Neural cell (in vitro differentiated cells): ENCODE measurements around a stretch of chr11.

GRCh38 chr11:130453007-130453435 is 4.6 kb downstream of the ADAMTS15 start:
- RAMPAGE, long total RNA, result no peak

GRCh38 chr11:130477872-130478141 is 29.4 kb downstream of the ADAMTS15 start:
- RAMPAGE, long total RNA, result no peak

- RAMPAGE, long total RNA, result no peak
Observed at GRCh38 chr11:130478142-130478992, 29.9 kb downstream of the ADAMTS15 start.

GRCh38 chr11:130583925-130584365 is 135.5 kb downstream of the ADAMTS15 start:
- RAMPAGE, long total RNA, result no peak

GRCh38 chr11:130607162-130607562 is 158.7 kb downstream of the ADAMTS15 start:
- RAMPAGE, long total RNA, result no peak

DNA sequence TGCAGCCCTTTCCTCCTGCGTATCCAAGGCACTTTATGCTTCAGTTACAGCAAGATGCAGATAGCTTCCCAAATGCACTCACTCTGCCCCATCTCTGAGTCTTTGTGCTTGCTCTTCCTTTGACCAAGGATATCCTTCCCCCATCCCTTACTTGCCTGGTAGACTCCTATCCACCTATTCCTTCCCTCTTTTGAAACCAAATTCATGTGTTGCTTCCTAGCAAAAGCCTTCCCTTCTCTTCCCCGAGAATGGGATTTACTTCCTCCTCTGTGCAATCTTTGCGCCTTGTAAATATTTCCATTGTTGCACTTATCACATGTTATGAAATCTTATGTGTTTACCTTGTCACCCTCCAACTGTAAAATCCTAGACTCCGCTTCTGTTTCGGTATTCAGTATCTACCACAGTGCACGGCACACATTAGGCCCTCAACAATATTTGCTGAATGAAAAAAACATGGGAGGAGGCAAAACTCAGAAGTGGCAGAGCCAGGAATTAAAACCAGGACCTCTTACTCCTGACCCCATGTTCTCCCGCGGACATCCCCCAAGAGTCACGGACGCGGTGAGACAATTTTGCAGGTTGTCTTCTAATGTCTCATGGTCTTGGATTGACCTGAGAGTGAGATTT is 197.1 kb downstream of the ADAMTS15 start:
- RAMPAGE, long total RNA, result no peak

- RAMPAGE, long total RNA, result no peak
Observed at GRCh38 chr11:130675219-130676049, 227.0 kb downstream of the ADAMTS15 start.

GRCh38 chr11:130892932-130893364 is 23.3 kb downstream of the SNX19 start:
- RAMPAGE, long total RNA, result no peak

DNA sequence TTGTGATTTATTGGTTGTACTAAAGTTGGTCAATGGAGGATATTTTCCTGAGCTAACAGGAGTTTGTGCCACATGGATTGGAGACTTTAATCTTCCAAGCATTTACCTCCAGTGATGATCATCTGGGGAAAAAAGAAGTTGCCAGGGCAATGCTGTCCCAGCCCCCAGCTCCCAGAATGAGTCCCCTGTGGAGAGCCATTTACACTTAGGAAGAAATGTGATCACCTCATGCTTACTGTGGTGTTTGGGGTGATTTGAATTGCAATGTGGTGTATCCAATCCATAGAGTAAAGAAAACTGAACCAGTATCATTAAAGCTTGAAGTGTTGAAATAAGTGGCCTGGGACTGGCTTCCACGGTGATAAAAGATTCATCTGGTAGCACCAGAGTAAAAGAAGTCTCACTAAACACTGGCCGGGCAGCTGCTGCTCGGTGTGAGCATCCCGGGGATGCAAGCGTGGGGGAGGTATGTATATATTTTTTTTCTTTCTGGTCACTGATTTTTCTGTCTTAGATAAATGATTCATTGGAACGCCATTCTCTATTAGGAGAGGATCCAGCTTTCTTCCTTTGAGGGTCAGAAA is 117.2 kb upstream of the NTM start:
- RAMPAGE, long total RNA, result no peak

DNA sequence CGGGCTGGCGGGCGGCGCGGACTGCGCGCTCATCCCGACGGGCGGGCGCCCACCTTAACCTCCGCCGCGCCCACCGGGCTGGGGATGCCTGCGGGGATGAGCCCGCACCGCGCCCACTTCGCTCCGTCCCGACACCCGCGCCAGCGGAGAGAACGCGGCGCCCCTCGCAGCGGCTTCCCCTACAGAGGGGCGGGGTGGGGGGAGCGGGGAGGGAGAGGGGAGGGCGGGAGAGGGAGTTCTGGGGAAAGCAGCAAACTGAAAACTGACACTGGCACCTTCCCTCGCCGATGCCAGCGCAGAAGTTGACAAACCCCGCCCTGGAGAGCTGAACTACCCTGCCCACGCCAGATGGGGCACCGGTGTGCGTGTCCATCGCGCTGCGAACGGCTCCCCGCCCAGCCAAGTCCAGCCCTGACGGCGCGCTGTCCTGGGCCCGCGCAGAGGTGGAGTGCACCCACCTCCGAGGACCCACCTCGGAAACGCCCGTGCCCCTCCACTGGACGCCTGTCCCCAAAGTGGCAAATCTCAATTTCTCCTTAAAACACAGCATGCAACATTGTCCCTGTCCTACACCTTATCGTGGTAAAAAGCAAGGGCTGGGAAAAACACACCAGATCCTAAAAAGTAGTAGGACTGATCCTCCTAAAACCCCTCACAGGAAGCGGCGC is 588.2 kb downstream of the OPCML start:
- RAMPAGE, long total RNA, result no peak

DNA sequence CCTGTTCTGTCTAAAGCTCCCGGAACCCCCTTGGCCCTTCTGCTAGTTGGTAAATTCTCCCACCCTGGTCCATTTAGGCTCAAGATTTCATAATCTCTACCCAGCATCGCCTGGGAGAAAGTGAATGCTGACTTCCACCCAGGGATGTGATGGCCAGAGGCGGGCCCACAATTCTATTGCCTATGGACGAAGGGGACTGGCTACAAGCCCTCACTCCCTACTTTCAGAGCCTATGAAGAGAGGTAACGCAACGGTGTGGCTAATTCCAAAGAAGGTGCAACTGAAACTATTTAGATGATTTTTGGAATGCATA is 462.0 kb downstream of the OPCML start:
- RAMPAGE, long total RNA, result no peak

DNA sequence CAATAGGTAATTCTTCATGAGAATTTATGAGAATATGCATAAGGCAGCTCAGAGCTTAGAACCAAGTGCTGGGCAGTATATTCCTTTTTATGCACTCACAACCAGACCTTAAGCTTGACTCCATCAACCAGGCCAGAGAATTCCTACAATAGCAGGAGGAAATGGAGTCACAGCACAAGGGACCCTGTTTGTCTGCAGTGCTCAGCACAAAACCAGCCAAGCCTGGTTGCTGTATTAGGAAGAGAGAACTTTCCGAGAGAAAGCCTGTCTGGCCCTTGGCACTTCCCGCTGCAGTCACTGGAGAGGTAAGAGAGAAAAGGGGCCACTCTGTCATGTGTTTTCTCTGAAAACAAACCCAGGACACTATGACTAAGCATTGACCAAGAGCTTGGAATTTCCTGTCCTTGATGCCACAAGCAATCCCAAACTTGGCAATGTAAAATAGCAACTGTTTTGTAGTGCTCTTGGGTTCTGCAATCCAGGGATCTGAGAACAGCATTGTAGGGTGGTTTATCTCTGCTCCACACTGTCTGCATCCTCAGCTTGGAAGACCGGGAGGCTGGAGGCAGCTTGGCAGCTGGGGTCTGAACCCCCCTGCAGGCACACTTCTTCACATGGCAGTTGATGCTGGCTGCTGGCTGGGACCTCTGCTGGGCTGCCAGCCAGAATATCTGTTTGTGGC is 537.0 kb upstream of the B3GAT1 start:
- RAMPAGE, long total RNA, result no peak